ENCODE measurements around a stretch of chr10.

- PRO-cap, result no peak
Observed at GRCh38 chr10:1057067-1057707, 1.0 kb downstream of the WDR37 start.

- PRO-cap, result no peak
Observed at GRCh38 chr10:1116422-1117239, 60.4 kb downstream of the WDR37 start.

GRCh38 chr10:1200133-1200499 lies 143.9 kb downstream of the WDR37 start:
- PRO-cap, result no peak

GRCh38 chr10:1666427-1666784 lies 70.9 kb downstream of the ADARB2 start:
- PRO-cap, result no peak

DNA sequence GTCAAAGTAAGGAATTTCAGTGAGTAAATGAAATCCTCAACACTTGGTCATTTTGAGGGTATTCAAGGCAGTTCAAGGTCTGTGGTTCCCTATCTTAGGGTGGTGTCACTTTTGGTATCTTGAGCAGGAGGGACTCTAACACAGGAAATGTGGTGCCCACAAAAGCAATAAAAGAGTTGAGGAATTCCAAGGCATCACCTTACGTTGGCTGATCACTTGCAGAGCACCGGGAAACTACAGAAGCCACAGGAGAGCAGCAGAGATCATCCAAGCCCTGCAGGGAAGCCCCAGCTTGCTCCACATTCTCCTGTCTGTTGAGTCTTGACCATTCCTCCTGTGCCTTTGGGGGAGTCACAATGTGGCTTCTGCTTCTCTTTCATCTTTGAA lies 565.8 kb upstream of the ADARB2 start:
- PRO-cap, result no peak

DNA sequence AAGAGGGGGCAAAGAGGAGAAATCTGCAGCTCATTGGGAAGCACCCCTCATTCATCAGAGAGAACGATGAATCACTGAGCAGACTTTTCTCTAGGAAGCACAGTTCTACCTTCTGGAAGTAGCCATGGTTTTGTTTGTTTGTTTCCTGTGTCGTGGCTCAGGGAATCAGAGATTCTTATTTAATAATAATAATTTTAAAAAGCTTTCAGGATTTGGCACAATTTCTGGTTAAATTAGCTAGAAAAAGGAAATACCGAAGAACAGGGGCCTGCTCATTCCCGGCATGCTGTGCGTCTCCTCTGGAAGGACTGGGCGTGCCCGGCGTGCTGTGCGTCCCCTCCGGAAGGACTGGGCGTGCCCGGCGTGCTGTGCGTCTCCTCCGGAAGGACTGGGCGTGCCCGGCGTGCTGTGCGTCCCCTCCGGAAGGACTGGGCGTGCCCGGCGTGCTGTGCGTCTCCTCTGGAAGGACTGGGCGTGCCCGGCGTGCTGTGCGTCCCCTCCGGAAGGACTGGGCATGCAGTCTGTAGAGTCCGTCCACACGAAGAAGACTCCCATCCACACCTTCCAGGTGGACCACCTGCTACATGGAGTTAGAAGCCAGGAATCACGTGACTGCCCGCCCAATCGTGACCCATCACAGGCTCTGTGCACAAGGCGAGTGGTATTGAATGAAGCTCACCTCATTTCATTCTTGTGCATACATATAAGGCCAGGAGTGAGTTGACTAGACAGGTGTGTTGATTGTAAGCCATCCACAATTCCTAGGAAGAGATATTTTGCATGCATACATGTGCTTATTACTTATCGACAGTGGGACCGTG lies 577.7 kb upstream of the ADARB2 start:
- PRO-cap, result no peak

GRCh38 chr10:2625767-2626141 lies 441.6 kb upstream of the PFKP start:
- PRO-cap, result no peak

DNA sequence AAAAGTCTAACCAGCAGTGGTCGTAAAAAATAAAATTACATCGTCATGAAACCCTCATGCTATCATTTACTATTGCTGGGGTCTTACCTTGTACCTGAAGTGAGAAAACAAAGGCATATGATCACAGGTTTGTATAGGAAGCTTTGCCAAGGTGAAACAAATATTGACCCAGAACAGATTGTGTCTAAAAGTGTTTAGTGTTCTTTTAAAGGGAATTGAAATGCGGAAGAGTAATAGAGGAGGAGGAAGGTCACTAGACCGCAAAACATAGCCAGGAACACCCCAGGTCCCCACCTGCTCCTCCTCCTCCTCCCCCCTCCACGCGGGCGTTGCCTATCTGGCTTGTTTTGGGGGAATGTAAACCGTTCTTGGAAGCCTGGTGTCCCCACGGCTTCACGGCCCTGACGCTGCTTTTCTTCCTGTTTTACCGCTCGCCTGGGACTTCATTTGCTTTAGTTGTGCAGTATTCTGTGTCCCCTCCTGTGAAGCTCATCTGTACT lies 81.0 kb upstream of the PFKP start:
- PRO-cap, result no peak

- PRO-cap, result no peak
Observed at GRCh38 chr10:3104465-3105145, 37.3 kb downstream of the PFKP start.

DNA sequence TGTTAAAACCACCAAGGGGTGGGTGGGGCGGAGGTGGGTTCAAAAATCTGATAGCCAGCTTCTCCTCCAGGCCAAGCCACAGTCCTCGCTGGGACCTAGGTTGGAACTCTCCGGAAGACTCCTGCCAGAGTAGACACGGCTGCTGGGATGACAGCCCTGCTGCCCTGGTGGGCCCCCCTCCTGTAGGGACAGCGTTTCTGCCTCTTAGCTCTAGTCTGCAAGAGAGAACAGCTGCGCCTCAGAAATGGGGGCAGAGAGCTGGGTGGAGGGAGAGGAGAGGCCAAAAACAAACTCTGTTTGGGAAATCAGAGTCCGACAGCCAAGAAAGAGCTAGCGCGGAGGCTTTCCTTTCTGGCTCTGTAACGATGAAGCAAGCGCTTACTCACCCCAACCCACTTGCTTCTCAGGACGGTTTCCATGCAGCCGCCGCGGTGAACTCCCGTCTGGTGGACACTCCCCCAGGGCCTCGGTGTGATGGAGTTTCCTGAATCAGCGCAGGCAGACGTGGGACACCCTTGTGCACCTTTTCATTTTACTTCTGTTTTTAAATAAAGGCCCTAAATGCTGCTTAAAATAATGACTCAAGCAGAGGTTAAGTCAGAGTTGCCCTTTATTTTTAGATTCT lies 35.3 kb downstream of the PITRM1 start:
- PRO-cap, result no peak

DNA sequence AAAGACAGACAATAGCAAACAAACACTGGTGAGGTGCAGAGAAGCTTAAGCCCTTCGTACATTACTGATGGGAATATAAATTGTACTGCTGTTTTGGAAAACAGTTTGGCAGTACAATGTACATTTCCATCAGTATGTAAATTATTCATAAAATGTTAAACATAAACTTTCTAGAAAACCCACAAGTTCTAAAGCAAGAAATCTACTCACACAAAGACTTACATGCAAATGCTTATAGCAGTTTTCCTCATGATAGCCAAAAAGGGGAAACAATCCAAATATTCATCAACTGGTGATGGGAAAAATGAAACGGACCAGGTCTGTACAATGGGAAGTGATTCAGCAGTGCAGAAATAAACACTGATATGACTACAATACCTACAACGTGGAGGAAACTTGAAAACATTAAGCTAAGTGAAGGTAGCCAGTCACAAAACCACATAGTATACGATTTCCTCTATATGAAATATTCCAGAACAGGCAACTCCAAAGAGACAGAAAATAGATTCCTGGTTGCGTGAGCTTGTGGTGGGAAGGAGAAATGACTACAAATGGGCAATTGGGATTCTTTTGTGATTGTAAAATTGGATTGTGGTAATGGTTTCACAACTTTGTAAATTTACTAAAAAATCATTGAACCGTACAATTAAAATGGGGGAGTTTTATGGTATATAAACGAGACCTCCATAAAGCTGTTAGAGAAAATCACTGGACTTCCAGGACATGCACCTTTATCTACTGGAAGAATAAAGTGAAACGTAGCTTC lies 263.1 kb upstream of the PITRM1 start:
- PRO-cap, result no peak

DNA sequence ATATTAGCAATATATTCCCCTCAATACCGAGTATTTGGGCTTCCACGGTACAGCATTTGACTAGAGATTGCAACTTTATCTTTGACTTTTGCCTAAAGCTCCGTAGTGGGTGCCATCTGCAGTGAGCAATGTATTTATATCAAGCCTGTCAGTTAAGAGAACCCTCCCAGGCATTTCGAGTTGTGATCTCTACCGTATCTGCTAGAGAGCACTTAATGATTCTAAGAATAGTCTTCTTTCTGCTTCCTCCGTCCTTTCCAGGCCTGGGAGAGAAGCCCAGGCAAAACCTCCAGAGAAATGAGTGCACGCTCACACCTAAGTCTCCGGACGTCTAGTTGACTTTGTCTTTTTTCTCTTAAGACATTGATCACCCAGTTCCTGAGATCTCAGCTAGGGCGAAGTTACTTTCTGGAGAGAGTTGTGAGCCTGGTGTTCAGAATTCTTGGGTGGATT lies 210.5 kb downstream of the KLF6 start:
- PRO-cap, result no peak

DNA sequence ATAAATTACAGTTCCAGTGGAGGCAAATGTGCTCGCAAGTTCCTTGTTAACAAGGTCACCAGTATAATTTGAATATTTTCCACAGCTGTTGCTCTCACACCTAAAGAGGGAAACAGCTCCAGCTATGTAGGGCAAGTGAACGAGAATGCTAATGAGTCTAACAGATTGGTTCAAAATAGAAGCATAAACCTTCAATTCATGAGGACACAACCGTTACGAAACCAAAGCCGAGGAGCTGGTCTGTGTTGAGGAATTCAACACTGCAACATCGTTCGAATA lies 161.3 kb downstream of the KLF6 start:
- PRO-cap, result no peak

- PRO-cap, result no peak
Observed at GRCh38 chr10:3776314-3776654, 8.7 kb downstream of the KLF6 start.

- PRO-cap, result no peak
Observed at GRCh38 chr10:3776655-3777771, 8.0 kb downstream of the KLF6 start.

GRCh38 chr10:3782765-3783046 lies 2.3 kb downstream of the KLF6 start:
- PRO-cap, result bidirectional peak, plus-strand start at chr10:3783161, minus-strand start at chr10:3782845

DNA sequence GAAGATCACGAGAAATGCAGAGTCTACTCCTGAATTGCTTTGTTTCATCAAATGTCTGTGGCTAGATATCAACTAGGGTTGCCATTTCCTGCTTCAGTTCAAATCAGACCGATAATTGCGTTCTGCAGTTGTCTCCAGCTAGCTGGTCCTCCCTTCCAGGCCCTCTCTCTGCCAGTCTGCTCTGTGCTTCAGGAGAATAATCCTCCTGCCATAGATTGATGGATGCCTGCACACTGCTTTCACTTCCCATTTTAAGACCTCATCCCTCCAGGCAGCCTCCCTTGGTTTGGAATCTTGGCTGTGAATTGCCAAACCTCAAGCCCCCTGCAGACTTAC lies 22.1 kb upstream of the KLF6 start:
- PRO-cap, result no peak

- PRO-cap, result no peak
Observed at GRCh38 chr10:3894118-3894638, 109.2 kb upstream of the KLF6 start.

DNA sequence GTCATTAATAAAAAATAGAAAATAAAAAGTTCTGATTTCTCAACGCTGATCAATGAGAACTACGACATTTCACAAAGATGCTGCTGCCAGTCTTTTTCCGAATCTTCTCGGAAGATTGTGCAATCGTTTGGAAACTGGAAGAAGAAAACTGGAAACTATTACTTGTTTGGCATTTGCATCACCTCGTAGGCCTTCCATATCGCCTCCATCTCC lies 123.2 kb upstream of the KLF6 start:
- PRO-cap, result no peak

DNA sequence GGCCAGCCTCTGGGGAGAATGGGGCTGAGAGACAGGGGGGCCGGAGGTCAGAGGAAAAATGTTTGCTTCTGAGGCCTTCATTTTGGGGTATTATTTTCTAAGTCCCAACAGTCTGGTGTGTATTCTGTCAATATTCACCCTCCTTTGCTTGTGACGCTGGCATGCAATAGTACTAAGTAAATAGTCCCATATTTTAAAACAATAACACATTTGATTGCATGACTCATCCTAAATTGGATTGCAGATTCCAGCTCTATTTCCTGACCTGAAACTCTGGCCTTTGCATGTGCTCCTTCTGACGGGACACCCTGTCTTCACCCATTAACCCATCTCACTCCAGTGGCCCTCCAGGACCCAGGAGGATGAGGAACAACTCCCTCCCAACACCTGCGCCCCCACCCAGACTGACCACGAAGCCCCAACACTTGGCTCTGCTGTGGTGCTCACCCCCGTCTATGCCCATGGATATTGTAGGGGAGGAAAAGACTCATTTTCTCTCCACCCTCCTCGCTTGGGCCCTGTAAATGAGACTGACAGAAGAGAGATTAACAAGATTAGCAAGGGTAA lies 495.6 kb upstream of the KLF6 start:
- PRO-cap, result no peak

Data from progenitor cell of endocrine pancreas (in vitro differentiated cells).